Omental fat pad (tissue), 4 donors: Measurements from ENCODE around the genes CPNE9 and FANCD2OS.

GRCh38 chr3:9428462-9429530 lies 31.4 kb downstream of the SETD5 start:
- PRO-cap, result no peak
- RAMPAGE, long total RNA, 4 experiments, result no peak in any of the 4 experiments

DNA sequence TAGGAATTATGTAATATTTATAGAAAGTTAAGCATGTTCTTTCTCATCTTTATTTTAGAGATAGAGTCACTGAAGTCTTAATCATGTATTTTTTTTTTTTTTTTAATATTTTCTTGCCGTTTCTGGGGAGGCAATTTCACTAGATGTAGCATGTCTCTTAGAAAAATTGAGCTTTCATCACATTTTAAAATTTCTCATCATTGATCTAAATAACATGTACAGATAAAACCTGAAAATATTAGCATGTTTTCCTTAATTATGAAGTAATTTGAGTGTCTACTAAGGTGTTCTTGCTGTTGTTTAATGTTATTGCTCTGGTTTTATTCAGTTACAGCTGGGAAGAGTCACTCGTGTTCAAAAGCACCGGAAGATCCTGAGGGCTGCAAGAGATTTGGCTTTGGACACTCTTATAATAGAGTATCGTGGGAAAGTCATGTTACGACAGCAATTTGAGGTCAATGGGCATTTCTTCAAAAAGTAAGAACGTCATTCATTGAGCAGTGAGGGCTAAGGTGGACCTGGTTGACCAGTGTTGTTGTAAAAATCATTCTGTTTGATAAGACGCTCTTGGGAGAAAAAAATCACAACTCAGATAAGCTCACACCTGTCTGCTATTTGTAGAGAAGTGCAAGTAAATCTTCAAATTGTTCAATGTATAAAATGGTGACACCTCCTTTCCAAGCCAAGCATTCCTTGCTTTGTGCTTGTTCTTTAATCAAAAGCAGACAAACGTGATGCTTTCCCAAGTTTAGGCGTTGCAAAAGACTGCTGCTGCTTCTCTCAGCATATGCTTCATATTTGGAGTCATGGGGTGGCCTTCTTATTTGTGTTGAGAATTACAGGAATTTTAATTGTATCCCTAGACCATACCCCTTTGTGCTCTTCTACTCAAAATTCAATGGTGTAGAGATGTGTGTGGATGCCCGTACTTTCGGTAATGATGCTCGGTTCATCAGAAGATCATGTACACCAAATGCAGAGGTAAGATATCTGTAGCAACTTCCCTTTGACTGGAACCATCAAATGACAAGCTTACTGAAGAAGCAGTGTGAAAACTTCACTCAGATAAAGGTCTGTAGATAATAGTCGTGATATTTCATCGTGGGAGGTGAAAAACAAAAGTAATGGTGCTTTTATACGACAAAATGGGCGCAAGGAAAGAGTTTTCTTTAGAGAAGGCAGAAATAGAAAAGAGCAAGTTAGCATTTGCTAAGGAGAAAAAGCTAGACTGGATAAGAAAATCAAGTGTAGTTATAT lies 44.3 kb downstream of the SETD5 start:
- PRO-cap, result no peak
- RAMPAGE, long total RNA, 4 experiments, result no peak in any of the 4 experiments

GRCh38 chr3:9467712-9468692 lies 70.6 kb downstream of the SETD5 start:
- PRO-cap, result no peak
- RAMPAGE, long total RNA, 4 experiments, result no peak in any of the 4 experiments

- PRO-cap, result no peak
- RAMPAGE, long total RNA, 4 experiments, result no peak in any of the 4 experiments
Observed at GRCh38 chr3:9653492-9654272, 4.4 kb downstream of the MTMR14 start.

DNA sequence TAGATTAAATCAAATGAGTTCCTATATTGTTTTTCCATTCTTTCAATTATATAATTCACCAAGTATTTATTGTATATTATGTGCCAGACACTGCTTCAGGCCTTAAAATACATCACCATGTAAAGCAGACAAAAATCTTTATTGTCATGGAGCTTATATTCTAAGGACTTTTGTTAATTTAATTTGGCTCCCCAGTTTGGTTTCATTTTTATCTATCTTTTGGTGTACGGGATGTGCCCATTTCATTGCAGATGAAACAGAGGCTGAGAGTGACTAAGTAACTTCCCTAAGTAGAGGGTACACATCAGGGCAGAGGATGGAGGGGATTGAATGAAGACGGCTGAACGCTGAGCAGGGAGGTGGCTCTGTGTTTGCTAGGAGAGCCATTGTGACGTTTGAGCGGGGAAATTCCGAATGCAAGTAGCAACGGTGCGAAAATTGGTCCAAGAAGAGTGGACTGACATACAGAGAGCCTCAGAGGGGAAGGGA lies 13.4 kb downstream of the MTMR14 start:
- PRO-cap, result no peak
- RAMPAGE, long total RNA, 4 experiments, result no peak in any of the 4 experiments

DNA sequence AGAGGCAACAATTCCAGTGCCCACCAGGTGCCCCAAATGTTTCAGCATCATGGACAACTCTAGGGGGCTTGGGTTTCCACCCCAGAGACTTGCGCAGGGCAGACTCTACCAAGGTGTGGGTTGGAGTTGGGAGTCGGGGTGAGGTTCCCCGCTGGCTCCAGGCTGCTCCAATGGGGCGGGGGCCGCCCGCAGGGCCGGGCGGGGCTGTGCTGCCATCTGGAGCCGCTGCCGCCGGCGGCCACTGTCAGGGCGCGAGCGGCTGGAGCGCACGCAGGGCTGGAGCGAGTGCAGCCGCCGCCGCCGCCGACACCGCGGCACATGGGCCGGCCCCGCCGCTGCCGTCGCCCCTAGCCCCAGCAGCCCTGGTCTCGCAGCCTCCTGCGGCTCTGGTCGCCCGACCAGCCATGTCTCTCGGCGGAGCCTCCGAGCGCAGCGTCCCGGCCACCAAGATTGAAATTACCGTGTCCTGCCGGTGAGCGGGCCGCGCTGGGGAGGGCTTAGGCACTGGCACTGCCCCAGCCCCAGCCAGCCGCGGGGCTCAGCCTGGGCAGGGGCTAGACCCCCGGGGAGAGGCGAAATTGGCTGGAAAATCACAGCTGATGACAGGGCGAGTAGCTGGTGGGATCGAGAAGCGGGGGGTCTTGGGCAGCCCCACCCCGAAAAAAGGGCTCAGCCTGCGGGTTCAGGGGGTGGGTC lies at the start of gene CPNE9:
CPNE9 (plus strand) TSS at position 241 of the 696 bp plus-strand sequence.
- PRO-cap, result no peak
- RAMPAGE, long total RNA, 4 experiments, result no peak in any of the 4 experiments

DNA sequence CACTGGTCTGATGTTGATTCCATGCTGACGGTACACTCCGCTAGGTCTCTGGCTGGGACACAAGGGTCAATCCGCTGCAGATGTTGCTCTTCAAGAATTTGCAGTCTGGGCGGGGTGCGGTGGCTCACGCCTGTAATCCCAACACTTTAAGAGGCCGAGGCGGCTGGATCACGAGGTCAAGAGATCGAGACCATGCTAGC lies 1.1 kb upstream of the OGG1 start:
- PRO-cap, result no peak
- RAMPAGE, long total RNA, 4 experiments, result no peak in any of the 4 experiments

DNA sequence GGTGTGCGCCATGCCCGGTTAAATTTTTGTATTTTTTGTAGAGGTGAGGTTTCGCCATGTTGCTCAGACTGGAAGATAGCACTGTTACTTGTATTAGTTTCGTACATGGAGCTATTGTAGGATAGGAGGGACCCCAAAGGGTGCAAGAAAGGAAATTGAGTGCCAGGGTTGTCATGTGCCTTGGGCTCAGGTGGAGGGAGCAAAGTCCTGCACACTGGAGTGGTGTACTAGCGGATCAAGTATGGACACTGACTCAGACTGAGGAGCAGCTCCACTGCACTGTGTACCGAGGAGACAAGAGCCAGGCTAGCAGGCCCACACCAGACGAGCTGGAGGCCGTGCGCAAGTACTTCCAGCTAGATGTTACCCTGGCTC lies 990 bp downstream of the OGG1 start:
- PRO-cap, result no peak
- RAMPAGE, long total RNA, 4 experiments, result no peak in any of the 4 experiments

- PRO-cap, result no peak
- RAMPAGE, long total RNA, 4 experiments, result no peak in any of the 4 experiments
Observed at GRCh38 chr3:9917752-9918402, 979 bp downstream of the IL17RC start.

DNA sequence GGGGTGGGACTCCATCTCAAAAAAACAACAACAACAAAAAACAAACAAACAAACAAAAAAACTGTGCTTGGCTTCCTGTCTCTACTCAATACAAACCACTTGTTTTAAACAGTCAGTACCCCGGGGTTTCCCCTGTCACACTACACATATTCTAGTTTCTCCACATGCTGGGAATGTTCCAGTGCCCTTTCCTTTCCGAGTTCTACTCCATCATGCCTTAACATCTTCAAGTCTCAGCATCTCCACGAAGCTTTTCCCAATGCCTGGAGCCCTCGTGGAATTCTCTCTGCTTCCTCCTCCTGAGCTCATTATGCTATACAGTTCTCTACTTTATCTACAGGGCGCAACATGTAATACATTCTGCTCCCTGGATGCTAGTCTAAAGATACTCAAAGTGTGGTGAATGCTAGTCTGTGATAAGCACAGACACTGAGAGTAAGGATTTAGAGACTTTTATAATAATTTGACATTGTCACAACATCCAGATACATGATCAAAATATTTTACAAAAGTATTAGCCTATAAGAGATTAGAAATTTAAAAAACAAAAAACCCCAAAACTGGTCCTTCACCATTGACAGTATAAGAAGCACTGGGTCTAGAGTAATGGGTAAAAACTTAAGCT lies 7.7 kb downstream of the EMC3 start:
- PRO-cap, result no peak
- RAMPAGE, long total RNA, 4 experiments, result no peak in any of the 4 experiments

GRCh38 chr3:10009013-10010028 lies 16.9 kb upstream of the FANCD2 start:
- PRO-cap, result no peak
- RAMPAGE, long total RNA, 4 experiments, result start-site peak on the plus strand in 1 of 4 experiments, at chr3:10009762-10009794 at its widest, 6 reads per replicate

GRCh38 chr3:10093766-10094229 lies 14.3 kb downstream of the FANCD2OS start:
- PRO-cap, result no peak
- RAMPAGE, long total RNA, 4 experiments, result no peak in any of the 4 experiments

DNA sequence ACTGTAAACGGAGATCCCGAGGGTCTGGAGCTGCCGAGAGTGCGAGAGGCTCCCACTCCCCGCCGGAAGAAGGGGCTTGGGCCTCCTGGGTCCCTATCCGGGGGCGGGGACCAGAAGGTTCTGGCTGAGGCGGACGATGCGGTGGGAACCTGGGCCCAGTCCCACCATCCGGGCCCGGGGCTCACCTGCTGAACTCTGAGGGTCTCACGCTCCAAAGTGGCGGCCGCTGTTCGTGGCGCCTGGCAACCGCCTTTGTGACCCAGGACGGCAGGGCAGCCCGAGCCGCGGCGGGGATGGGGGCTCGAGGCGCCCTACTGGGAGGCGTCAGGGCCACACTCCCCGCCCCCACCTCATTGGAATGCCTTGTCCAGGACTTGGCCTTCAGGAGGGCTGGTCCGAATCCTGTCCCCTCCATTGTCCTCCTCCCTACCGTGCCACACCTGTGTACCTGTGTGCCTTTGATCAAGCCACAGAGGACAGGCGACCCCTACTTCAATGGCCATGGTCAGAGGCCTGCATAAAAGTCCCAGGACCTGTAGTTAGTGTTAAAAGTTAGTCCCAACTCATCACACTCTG lies at the start of gene FANCD2OS:
FANCD2OS (minus strand) TSS at position 197 of the 576 bp plus-strand sequence.
- PRO-cap, result no peak
- RAMPAGE, long total RNA, 4 experiments, result no peak in any of the 4 experiments

DNA sequence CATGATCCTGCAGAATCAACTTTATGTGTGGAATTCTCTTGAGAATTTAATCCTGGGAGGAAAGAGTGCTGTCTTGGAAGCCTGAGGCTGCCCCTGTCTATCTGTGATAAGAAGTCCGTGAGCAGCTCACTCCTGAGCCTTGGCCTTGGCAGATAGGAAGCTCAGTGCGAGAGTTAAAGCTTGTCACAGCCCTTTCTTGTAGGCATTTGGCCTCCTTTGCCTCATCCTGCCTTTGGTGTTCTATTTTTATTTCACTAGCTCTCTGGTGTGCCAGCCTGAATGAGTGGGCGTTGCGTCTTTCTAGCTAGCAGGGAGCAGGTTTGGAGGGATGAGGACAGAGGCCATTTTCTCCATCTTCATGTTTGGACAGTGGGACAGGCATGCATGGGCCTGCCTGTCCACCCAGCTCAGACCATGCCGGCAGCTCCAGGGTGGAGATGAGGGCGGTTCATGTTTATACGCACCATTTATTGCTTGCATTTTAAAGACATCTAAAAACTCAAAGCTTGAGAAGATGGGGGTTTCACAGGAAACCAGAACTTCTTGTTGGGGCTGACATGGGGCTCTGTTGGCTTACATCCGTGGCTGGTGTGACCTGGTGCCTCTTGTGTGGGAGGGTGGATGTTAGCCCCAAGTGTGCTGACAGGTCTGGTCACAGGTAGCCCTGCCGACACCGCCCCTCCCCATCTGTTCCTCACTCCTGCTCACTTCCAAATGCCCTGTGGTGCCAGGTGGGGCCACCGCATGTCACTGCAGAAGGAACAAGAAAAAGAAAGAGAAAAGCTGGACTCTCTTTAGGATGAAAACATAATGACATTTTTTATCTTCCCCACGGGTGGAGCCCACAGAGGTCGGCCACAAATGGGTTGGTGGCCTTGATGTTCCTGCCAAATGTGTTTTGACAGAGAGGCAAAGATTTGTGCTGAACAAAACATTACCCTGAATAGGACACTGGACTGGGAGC lies 29.9 kb downstream of the IRAK2 start:
- PRO-cap, result no peak
- RAMPAGE, long total RNA, 4 experiments, result no peak in any of the 4 experiments

- PRO-cap, result no peak
- RAMPAGE, long total RNA, 4 experiments, result no peak in any of the 4 experiments
Observed at GRCh38 chr3:10196432-10196992, 31.8 kb downstream of the IRAK2 start.

GRCh38 chr3:10303553-10304564 lies 11.1 kb upstream of the GHRL start:
- PRO-cap, result no peak
- RAMPAGE, long total RNA, 4 experiments, result no peak in any of the 4 experiments

GRCh38 chr3:10504512-10504708 lies 976 bp downstream of the ATP2B2 start:
- PRO-cap, result no peak
- RAMPAGE, long total RNA, 4 experiments, result no peak in any of the 4 experiments

DNA sequence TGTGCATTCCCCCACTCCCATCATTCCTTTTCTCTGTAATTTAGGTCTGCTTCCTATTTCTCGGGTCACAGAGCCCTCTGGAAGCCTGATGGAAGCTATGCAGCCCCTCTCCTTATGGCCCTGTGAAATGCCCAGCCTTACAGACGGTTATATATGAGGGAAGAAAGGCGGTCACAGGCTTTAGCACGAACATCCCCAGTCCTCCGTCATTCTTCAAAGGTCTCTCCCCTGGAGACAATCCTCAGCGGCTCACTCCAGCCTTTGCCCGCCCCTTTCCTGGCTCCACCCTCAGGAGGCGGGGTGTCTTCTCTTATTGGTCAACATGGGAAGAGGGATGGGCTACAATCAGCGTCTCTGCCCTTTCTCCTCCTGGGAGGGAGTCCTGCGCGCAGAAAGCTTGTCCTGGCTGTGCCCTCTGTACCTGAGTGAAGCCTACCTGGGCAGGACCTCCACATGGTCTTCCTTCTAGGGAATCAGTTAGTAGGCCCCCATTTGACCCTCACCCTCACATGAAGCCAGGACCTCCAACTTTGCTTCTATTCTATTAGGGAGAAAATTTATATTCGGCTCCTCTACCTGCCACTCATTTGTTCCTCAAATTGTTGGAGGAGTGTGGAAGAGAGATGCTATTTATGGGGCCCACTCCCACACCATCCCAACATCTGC lies 113.0 kb upstream of the SLC6A11 start:
- PRO-cap, result no peak
- RAMPAGE, long total RNA, 4 experiments, result no peak in any of the 4 experiments

GRCh38 chr3:11613079-11613680 lies 30.5 kb downstream of the VGLL4 start:
- PRO-cap, result no peak
- RAMPAGE, long total RNA, 4 experiments, result no peak in any of the 4 experiments

DNA sequence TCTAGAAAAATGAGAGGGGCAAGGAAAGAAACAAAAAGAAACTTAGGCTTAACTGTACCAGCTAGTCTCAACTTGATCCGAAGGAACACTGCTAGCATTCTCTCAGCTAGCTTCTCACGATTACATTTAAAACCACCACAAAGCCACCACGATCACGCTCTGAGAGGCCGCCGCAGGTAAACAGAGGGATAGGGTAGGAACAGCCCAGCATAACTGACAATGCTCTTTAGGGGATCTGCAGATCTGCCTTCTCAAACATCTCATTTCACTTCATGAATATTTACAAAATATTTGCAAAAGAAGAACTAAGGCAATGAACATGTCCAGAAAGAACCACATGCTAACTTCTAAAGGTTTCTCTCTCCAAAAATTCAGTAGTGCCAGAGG lies 19.0 kb downstream of the VGLL4 start:
- PRO-cap, result no peak
- RAMPAGE, long total RNA, 4 experiments, result no peak in any of the 4 experiments